Breast (tissue), 4 donors: ENCODE measurements around a stretch of chr6.

DNA sequence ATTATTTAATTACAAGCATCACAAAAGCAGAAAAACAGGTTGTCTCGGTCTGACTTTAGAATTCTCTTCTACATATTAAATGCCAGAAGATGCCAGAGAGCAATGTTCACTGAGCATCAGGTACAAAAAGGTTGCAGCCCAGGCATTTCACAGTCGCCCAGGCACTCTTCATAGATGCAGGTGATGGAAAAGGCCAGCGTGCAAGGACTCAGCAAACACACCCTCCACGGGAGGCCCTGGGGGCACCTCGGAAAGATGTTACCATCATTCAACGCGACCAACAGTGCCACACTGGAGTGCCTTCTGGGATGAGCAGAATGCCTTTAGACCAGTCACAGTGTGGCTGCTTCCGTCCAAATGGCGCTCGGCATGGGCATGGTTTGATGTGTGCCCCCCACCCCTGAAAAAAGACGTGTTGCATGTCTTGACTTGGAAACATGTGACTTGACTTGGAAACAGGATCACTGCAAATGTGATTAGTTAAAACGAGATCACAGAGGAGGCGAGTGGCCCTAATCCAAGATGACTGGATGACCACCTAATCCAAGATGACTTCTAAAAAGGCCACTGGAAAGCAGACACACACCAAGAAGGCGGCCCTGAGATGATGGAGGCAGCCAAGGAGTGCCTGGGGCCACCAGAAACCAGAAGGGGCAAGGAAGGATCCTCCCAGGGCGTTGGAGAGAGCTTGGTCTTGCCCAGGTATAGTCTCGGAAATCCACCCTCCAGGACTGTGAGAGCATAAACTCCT, 4.7 kb upstream of the RAMACL start:
- PRO-cap, 3 experiments, result no peak in any of the 3 experiments
- RRBS, result no CpG with 5 or more reads among the region's 16 CpGs

DNA sequence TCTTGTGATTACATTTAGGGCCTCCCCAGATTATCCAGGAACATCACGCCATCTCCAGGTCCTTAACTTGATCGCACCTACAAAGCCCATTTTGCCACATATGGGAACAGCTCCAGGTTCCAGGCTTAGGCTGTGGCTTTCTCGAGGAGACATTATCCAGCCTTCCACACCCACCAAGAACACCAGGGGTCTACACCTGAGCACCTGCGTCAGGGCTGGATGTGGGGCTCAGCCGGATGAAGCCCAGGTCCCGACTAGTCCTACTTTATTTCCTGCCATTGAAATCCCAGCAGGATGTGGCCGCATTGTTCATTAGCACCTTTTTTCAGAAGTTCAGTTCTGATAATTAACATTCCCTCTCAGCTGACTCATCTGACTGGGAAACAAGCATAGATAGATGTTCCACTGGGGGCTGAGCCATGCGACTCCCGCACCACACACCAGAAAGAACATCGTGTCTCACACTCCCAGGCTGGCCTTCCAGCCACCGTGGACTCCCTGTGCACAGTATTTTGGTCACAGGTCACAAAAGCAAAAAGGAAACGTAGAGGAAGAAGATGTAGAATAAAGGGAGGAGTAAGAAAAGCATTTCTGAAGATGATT, 12.1 kb downstream of the RPS6KA2 start:
- PRO-cap, 3 experiments, result no peak in any of the 3 experiments
- RRBS, result no CpG with 5 or more reads among the region's 12 CpGs

- PRO-cap, 3 experiments, result no peak in any of the 3 experiments
- RRBS, result 24% methylated on average over 5 of the region's 19 CpGs
Measured at GRCh38 chr6:166656175-166656732, 29.2 kb upstream of the RPS6KA2 start.

GRCh38 chr6:166658019-166658574, 31.0 kb upstream of the RPS6KA2 start:
- PRO-cap, 3 experiments, result no peak in any of the 3 experiments
- RRBS, result no CpG with 5 or more reads among the region's 15 CpGs

DNA sequence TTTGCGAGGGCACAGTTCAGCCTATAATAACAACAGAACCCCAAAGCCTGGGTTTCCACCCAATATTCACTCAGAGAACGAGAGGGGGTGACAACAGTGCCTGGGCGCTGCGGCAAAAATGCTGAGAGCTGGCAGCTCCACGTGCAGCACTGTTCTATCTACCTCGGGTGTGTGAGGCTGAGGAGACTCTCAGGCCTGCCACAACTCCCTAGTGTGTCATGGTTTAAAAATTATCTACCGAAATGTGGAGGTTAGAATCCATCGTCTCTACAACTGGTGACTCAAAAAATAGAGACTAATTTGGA, 118.5 kb upstream of the RPS6KA2 start:
- PRO-cap, 3 experiments, result no peak in any of the 3 experiments
- RRBS, result no CpG with 5 or more reads among the region's 8 CpGs

DNA sequence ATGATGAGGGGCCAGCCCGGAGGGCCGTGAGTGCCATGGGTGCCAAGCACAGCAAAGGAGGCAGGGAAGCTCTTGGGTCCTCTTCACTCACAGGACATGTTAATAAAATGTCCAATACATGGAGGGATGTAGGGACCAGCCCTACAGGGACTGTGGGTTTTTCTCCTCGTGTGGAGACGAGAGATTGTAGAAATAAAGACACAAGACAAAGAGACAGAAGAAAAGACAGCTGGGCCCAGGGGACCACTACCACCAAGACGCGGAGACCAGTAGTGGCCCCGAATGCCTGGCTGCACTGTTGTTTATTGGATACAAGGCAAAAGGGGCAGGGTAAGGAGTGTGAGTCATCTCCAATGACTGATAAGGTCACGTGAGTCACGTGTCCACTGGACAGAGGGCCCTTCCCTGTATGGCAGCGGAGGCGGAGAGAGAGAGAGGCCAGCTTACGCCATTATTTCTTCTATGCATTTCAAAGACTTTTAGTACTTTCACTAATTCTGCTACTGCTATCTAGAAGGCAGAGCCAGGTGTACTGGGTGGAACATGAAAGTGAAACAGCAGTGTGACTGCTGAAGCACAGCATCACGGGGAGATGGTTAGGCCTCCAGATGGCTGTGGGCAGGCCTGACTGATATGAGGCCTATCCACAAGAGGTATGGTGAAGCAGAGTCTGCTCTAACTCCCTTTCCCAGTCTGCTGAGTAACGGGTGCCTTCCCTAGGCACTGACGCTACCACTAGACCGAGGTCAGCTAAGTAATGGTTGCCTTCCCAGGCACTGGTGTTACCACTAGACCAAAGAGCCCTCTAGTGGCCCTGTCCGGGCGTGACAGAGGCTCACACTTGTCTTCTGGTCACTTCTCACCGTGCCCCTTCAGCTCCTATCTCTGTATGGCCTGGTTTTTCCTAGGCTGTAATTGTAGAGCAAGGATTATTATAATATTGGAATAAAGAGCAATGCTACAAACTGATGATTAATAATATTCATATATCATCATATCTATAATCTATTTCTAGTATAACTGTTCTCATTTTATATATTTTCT, 5.3 kb downstream of the RNASET2 start:
- PRO-cap, 3 experiments, result no peak in any of the 3 experiments
- RRBS, result no CpG with 5 or more reads among the region's 19 CpGs

DNA sequence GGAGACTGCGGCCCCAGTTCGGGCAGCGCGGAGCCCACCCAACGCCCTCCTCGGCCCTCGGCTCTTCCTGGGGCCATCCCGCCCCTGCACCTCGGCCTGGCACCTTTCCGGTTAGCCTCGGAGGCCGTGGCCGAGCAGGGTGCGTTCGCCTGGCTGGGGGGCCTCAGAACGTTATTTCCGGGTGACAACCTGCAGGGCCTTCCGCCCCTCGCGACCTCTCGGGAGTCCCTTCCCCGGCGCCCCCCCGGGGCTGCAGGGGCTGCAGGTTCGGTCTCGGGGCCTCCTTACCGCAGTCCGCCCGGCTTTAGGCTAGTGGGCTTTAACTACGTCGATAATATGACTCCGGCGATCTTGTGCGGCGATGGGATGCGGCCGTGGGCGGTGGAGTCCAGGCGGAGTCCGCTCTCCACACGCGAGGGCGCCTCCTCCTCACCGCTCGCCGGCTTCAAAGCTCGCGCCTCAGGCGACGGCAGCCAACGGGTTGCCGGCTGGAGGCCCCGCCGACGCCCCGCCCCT, 509 bp upstream of the CEP43 start:
- PRO-cap, 3 experiments, result peak in 1 of 3 experiments; most common minus-strand start position 447 of the sequence (in 1)
- RRBS, result 2% methylated on average over 43 of the region's 56 CpGs

DNA sequence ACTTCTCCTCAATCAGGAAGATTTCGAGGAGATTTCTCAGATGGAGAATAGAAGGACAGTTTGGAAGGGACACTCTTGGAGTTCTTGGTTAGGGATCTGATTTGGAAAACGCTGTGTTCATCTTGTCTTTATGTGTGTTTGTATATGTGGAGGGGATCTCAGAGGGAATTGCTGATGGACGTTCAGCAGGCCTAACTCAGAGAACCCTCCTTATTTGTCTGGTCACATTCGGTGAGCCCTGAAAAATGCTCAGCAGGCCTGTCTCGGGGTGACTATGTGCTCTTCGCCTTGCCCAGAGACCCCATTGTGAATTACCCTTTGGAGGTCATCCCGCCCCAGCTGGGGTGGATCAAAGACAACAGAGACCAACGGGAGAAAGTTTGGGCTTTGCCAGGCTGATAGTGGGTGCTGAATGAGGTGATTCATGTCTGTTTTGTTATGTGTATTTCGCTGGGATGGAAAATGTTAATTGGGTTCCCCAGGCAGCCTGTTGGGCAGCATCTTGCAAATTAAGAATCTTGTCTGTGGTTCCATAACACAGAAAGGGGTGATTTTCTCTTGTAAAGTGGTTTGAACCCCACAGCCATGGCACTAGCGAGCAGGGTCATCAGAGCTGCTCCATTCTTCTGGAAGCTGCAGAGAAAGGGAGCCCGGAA, 63.3 kb upstream of the UNC93A start:
- PRO-cap, 3 experiments, result no peak in any of the 3 experiments
- RRBS, result no CpG with 5 or more reads among the region's 11 CpGs

GRCh38 chr6:167310225-167310495, 14.7 kb upstream of the TTLL2 start:
- PRO-cap, 3 experiments, result no peak in any of the 3 experiments
- RRBS, result no CpG with 5 or more reads among the region's 3 CpGs

DNA sequence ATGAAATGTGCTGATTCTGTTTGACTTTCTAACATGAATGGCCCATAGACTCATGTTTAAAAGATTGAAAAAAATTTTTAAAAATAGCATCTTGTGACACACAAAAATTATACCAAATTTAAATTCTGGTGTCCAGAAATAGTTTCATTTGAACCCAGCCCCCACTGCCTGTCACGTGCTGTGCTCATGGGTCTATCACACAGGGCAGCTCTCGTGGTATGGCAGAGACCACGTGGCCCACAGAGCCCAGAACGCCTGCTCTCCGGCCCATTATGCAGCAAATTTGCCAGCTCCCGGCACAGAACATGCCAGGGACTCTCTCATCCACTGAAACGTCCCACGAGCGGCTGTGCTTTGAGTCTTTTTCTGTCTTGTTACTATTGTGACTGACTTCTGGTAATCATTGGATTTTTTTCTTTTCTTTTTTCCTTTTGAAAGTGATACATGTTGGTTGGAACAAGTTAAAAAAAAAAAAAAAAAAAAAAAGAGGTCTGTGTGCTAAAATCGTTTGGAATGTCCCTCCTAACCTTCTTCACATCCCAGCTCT, 224.4 kb downstream of the TTLL2 start:
- PRO-cap, 3 experiments, result no peak in any of the 3 experiments
- RRBS, result no CpG with 5 or more reads among the region's 10 CpGs

GRCh38 chr6:167648405-167649355, 178.0 kb upstream of the AFDN start:
- PRO-cap, 3 experiments, result no peak in any of the 3 experiments
- RRBS, result no CpG with 5 or more reads among the region's 16 CpGs

DNA sequence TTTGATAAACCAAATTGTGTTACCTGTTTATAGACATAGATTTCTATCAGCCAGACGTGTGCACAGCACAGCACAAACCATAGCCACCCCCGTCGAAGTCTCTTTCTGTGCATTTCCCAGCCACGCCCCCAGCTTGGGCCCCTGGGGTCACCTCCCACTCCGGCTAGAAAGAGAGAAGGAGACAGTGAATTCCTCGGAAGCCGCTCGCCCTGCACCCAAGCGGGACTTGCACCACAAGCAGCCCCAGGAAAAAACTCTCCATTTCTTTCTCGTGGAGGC, 148.7 kb upstream of the AFDN start:
- PRO-cap, 3 experiments, result no peak in any of the 3 experiments
- RRBS, result no CpG with 5 or more reads among the region's 10 CpGs

GRCh38 chr6:167750885-167751495, 75.7 kb upstream of the AFDN start:
- PRO-cap, 3 experiments, result peak in 1 of 3 experiments; most common plus-strand start chr6:167751318 (in 1); most common minus-strand start chr6:167751133 (in 1)
- RRBS, result no CpG with 5 or more reads among the region's 8 CpGs

- PRO-cap, 3 experiments, result no peak in any of the 3 experiments
- RRBS, result 74% methylated on average over 2 of the region's 5 CpGs
Measured at GRCh38 chr6:167762239-167762753, 64.4 kb upstream of the AFDN start.

DNA sequence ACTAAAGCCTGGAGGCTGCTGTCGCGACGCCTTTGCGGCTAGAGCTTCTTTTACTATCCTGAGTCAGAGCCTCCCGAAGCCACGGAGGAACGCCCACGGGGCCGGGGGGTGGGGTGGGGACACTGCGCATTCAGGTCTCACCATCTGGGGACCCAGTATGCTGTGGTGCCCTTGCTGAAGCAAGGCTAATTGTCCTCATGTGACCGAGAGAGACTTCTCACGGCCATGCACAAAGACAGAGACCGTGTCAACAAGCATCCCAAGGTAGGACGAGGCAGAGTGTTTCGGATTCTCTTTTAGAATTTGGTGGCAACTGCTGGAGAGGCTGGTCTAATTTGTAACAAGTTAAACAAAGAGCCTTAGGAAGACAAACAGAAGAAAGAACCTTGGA, 38.4 kb upstream of the AFDN start:
- PRO-cap, 3 experiments, result no peak in any of the 3 experiments
- RRBS, result no CpG with 5 or more reads among the region's 15 CpGs

DNA sequence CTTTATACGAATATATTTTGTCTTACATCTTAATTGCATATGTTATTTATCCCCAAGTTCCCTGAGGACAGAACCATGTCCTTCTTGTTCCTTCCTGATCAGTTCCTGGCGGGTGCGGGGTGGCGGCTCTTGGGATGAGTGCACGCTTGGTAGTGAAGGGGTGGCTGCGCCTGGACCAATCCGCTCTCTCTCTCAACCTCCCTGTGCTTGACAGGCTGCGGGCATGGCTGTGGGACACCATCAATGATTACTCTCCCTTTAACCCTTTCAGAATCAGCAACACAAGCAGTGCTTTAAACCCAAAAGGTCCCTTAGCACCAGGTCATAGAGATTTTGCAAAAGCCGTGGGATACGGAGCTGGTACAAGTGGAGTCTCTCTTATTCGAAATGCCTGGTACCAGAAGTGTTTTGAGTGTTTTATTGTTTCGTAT, 34.6 kb upstream of the AFDN start:
- PRO-cap, 3 experiments, result no peak in any of the 3 experiments
- RRBS, result no CpG with 5 or more reads among the region's 12 CpGs

DNA sequence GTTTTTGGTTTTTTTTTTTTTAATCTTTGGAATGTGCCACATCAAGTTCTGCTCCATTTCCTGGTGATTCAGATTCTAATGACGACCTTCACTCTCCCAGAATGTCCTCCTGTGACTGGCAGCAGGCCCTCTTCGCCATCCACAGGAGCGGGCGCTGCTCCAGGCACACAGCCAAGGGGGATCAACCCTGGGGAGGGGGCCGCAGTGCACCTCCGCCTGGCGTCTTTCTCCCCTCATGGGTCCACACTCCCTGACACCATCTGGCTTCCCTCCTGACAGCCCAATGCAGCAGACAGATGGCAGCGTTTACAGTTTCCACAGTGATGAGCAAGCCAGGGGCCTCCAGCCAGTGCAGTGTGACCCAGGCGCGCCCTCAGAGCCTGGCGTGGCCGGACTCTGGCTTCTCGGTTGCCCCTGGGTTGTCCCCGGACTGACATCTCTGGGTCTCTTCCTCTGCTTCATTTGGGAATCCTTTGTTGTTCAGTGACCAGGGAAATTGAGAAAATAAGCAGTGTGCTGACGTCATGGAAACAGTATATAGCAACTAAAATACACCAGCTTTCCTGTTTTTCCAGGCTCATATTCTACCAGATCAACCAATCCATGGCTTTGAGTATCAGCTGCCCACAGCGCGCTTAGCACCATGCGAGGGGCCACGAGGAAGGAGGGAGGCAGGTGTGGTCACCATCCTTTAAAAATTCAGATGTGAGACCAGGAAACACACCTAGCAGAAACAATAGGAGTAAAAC, 27.3 kb upstream of the AFDN start:
- PRO-cap, 3 experiments, result peak in 1 of 3 experiments; most common minus-strand start position 464 of the sequence (in 1)
- RRBS, result no CpG with 5 or more reads among the region's 19 CpGs

DNA sequence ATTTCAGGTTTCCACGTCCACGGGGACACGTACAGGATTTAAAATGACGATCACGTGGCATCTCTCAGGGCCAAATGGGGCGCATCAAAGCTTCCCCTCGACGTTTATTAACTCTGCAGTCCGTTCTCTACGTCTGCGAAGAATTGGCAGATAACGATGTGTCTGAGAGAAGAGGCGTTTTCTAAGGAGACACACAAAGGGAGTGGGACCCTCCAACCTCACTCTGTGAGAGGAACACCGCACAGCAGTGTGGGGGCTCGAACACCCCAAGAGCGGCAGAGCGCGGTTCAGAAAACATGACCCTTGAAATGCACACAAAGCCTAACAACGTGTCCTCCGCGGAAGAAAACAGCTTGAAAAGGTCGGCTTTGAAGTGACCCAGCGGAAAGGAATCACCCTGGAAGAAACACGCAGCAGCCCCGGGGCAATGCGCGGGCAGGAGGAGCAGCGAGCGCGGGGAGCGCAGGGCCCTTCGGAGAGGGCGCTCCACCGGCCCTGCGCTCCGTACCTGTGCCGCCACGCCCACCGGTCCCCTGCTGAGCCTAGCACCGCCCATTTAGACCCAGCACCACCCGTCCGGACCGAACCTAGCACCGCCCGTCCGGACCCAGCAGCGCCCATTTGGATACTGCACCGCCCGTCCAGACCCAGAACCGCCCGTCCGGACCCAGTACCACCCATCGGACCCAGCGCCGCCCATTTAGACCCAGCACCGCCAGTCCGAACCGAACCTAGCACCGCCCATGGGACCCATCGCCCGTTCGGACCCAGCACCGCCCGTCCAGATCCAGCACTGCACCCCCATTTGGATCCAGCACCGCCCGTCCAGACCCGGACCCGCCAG, 1.1 kb upstream of the AFDN start:
- PRO-cap, 3 experiments, result no peak in any of the 3 experiments
- RRBS, result 3% methylated on average over 23 of the region's 68 CpGs

DNA sequence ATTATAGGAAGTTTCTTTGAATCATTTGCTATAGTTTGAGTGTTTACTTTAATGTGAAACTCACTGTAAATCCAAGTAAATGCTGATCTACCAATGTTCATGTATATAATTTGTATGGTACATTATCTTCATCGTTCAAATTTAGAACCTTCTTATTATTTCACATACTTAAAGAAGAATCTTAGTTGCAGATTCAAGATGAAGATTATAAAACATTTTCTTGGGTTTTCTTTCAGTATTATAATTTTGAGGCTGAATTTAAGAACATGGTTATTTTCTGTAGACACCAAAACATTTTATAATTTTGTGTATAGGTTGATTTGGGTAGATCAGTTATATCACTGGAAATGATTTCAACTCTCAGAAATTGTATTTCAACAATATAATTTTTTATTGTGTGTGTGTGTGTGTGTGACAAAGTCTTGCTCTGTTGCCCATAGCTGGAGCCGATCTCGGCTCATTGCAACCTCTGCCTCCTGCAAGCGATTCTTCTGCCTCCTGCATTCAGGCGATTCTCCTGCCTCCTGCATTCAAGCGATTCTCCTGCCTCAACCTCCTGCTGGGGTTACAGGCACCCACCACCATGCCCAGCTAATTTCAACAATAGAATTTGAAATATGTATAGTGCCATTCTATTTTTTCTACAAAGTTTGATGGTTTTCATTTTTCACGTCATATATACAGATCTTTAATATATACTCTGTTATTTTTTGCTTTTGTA, 23.9 kb downstream of the AFDN start:
- PRO-cap, 3 experiments, result no peak in any of the 3 experiments
- RRBS, result no CpG with 5 or more reads among the region's 7 CpGs

DNA sequence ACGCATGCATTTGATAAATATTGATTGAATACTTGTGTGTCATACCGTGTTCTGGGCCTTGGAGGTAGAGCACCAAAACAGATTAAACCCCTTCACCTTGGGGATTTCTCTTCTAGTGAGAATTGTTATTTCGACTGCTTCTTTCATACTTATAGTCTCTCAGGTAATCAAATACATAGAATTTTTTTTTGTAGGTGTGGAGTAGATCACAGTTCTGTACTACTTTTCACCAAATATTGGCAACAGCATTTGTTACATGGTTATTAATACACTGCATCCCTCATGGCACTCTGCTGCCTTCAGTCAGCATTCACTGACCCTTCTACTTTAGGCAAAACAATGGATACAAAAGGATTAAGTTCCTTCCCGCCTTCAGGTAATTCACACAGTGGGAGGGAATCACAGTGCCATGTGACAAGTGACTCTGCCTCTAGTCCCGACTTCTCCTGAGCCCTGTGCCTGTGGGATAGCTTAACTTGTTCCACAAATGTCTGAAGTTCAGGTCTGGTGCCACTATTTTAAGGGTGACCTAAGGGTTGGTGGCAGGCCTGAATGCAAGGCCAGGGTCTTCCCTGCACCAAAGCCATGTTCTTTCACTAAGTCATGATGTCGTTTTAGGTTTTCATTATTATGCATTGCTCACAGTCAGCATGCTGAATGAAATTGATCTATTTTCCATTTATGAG, 66.1 kb downstream of the AFDN start:
- PRO-cap, 3 experiments, result no peak in any of the 3 experiments
- RRBS, result no CpG with 5 or more reads among the region's 6 CpGs